Bronchus (tissue), 1 donor: Measurements from ENCODE around the gene RPLP1.

DNA sequence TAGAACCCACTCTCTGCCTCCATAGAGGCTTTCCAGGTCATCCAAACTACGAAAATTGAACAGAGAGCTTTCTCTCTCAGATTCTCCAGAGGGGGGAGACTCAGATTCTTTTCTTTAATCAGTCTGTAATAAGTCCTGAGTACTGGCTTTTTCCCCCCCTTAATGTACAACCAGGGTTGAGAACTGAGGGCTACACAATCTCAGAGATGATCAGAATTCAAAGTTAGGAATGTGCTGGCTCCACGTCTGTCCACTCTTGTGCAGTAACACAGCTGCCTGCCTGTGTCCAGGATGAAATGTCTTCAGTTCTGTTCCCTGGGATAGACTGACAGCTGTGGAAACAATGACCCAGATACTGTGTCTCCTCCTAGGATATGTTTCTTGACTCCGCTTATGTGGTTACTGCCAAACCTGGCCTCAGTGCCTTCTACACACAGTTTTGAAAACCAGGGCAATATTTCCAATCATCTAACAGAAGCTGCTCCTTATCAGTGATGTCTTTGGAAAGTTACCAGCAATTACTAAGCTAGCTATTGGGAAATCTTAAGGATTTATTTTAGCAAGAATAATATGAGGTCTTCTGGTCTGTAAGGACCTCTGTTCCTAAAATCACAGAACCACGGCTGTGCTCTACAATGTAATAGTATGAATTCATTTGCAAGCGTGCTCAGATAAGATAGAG, 67.5 kb downstream of the NOX5 start:
- PRO-cap = no peak

- PRO-cap = no peak
These were observed 7.9 kb upstream of the PAQR5 start for GRCh38 chr15:69290698-69291250.

- PRO-cap = no peak
These were observed 1.4 kb downstream of the PAQR5 start for GRCh38 chr15:69300091-69300525.

GRCh38 chr15:69452254-69453261, at the start of gene RPLP1:
Gene RPLP1 (plus strand): TSS chr15:69452818.
- PRO-cap = bidirectional peak, plus-strand start at chr15:69452822, minus-strand start at chr15:69452693

DNA sequence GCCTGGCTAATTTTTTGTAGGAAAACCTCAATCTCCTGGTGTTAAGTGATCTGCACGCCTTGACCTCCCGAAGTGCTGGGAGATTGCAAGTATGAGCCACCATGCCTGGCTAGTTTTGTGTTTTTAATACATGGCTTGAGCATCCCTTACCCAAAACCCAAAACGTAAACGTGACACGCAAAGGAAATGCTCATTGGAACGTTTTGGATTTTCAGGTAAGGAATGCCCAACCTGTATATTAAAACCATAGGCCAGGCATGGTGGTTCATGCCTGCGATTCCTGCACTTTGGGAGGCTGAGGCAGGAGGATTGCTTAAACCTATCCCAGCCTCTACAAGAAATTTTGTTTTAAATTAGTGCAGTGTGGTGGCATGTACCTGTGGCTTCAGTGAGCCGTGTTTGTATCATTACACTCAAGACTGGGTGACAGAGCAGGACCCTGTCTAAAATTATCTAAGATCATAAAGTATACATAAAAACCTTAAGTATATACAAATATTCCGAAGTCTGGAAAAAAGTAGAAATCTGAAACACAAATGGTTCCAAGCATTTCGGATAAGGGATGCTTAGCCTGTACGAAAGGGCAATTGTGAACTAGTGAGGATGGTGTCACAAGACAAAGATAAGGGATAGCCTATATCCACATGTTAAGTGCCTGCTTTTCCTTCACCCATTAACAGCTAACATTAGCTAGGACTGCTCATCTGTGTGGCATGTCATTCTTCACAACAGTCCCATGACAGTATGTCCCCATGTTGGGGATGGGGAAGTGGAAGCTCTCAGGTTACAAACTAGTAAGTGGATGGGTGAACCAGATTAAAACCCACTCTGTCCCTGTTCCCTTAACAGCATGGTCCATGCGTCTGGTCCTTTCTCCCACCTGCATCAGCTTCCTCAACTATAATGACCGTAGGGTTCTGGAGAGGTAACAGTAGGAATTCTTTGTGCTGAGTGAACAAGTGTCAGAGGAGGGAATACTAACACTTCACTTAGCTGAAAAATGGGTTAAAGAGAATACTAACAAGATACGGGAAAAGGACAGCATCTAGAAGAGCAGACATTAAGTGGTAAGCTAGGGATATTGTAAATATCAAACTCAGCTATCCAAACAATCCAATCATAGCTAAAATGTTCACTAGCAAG, 4.5 kb downstream of the RPLP1 start:
- PRO-cap = no peak

DNA sequence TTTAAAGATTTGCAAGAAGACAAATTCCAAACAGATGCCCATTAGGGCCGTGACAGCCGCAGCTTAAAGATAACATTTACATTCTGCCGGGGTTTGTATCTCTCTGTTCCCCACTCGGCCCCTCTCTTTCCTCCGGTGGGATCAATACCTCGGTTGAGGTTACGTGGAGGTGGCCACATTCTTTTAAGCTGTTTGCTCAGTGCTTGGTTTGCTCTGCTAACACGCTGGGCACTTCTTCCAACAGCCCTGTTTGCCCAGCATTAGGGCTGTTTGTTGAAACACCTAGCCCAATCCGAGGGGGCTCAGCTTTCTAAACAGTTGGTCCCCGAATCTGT, 108.6 kb downstream of the RPLP1 start:
- PRO-cap = bidirectional peak, plus-strand start outside the sequence, minus-strand start at position 215 of the sequence

DNA sequence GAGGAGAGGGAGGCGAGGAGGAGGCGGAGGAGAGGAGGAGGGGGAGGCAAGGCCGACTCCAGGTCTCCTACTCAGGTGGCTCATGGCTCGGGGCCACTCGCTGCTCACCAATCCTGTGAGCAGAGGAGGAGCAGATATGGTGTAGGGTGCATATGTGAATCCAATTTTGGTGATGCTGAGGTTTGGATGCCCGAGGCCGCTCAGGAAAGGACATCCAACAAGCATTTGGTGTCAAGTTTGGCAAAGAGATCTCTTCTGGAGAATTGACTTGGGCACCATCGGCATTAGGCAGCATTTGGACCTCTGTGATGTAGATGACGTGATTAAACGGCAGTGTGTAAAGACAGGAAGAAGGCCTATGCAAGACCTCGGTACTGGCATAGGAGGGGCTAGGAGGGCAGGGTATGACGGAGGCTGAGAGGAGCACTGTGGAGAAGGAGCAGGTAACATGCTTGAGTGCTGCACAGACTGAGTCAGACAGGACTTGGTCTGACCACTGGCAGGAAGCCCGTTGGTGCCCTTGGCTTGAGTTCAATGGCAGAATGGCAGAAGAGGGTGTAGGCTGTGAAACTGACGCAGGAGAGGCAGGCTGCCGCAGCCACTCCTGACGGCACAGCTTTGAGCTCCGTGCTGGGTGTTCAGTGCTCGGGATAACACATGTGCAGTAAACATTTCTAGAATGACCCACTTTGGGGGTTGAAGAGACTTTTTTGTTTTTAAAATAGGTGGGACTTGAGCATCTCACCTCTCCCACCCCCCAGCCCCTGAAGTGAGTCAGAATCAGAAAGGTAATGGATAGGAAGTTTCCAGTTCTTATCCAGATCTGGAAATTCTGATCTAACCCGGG, 126.1 kb downstream of the RPLP1 start:
- PRO-cap = bidirectional peak, plus-strand start at position 476 of the sequence, minus-strand start at position 297 of the sequence

DNA sequence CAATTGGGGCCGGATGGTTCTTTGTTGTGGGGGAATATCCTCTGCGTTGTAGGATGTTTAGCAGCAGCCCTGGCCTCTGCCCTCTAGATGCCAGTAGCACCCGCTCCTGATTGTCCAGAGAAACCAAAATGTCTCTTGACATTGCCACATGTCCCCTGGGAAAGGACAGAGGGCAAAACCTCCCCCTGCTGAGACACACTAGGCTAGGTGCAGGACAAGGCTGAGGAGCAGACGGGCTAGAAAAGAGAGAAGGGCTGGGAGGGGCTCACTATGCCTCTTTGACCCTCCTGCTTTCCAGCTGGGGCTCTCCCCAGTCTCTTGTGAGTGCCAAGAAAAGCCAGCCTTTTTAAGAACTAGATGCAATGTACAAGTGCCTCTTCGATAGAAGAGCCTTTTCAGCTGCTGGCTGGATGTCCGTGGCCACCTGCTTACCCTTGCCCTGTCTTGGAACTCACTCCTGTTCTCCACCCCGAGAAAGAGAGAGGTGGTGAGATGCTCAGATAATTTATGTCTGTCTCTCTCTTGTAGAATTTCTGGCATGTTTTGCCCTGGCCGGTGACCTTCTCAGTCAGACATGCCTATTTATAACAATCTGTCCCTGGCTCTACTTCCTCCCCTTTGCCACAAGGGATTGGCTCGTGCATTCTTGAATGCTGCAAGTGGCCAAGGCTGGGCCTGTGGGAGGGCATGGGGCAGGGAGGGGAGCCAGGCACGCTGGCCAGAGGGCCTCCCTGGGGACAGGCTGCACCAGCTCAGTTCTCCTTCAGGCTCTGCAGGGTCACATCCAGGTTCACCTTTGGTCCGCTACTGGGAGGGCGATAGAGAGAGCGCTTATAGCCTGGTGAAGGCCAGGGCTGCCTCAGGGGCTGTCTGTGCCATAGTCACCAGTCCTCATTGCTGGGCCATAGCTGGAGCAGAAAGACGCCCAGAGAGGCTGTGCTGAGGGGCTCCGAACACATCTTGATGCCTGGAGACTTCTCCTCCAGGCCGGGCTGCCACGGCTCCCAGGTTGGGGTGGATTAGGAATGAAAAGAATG, 142.7 kb downstream of the RPLP1 start:
- PRO-cap = unidirectional peak, minus-strand start at position 320 of the sequence; bidirectional peak, plus-strand start at position 755 of the sequence, minus-strand start at position 557 of the sequence

- PRO-cap = no peak
These were observed 214.2 kb downstream of the RPLP1 start for GRCh38 chr15:69666384-69667569.

DNA sequence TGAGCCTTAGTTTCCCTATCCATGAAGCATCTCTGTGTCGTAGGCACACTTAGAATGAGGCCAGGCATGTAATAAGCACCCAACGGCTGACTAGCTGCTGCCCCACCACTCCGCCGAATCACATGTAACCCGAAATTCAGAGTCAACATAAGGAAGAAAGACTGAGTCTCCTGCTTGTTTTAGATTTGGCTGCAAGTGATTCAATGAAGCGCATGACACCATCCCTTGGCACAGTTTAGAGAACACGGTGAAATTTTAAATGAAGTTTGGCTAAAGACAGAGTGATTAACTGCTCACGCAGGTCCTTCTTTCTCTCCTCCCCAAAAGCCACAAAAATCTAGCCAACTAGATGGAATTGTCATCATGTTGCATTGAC, 279.2 kb downstream of the TLE3 start:
- PRO-cap = no peak

DNA sequence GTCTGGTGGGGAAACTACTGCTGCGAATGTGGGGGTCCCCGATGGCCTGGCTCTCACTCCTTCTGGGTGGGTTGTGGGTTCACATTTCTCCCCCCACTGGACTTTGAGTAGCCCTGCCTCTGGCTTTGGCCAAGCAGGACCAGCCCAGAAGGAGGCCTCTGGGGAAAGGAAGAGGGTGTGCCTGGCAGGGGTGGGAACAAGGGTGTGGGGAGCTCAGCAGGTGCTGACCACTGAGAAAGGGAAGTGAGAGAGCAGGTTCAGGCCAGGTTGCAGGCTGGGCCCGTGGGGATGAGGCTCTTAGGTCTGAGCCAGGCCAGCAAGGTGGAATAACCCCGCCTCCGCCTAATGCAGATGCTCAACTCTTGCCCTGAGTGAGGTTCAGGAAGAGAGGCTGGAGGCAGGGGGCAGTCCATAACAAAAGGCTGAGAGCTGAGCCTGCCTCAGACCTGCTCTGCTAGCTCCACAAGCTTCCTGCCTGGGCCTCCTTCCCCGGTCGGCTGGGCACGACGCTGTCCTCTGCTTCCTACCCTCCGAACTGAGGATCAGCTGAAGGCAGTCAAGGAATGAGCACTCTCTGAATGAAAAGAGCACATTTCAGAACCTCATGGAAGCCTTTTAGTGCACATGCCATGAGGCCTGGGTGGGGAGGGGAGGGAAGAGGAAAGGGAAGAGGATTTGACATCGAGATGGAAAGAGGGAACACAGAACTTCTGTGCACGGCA, 82.7 kb downstream of the TLE3 start:
- PRO-cap = no peak

DNA sequence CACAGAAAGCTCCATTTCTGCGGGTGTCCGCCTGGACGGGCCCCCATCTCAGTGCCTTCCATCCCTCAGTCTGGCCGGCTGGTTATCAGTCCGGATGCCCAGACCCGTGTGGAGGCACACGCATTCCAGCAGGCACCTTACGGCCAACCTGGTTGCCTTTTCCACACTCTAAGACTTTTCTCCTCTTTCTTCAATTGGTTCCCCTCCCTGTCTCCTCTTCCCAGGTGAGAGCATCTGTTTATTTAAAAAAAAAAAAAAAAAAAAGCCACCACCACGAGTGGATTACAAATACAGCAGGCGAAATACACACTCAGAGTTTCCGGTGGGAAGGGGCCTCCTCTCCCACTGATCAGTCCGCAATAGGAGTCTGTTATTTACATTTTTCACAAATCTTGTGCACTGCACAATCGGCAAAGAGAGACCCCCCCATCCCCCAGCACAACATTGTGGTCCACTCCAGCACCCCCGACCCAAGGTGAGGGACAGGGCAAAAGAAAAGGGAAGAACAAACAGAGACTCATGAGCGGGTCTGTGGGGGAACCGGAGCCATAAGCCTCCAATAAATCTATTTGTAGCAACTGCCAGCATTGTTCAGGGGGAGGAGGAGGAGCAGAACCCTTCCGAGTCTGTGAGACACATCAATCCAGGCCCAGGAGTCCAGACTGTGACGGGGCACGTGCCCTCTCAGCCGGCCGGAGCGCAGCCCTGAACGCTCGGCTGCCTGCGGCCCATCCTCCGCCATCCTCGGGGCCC, 48.3 kb downstream of the TLE3 start:
- PRO-cap = no peak

DNA sequence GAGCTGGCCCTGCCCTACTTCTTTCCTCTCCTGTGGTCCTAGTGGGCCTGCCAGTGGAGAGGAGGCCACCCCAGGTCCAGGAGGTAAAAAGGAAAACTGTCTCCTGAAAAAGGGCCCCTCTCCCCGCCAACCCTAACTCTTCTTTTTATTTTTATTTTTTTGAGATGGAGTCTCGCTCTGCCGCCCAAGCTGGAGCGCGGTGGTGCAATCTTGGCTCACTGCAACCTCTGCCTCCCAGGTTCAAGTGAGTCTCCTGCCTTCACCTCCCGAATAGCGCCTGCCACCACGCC, 41.2 kb downstream of the TLE3 start:
- PRO-cap = no peak

- PRO-cap = no peak
These were observed 38.4 kb downstream of the TLE3 start for GRCh38 chr15:70059148-70059832.

DNA sequence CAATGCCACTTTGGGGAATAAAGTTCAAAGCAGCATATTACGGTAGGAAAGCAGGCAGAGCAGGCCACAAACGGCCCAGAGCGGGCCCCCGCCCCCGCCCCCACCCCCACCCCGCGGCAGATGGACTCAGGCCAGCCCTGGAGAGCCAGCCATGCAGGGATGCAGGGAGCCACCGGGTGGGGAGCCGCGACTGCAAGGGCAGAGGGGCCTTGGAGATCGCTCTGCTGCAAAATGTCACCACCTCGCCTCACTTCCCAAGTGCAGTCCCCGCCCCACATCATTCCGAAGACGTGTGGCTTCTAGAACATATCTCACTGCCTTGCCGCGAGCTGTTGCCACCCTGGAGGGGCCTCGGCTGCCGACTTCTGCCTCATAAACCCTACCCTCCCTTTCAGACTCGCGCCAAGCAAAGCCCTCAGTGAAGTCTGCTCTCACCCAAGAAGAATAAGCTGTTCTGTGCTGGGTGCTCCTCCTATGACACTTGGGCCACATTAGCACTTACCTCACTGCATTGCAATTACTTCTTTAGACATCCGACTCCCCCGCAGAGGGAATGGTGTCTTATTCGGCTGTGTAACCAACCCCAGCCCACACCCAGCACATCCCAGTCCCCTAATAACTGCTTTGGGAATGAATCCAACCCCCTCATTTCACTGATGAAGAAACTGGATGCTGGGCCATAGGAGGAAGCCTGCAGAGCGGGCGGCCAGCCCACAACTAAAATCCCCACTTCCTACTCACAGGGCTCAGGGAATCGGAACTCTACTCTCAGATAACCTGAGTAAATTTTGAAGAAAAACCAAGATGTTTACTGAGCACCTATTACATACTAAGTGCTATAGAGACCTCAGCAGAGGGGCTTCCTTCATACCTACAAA, 8.7 kb downstream of the TLE3 start:
- PRO-cap = no peak

- PRO-cap = no peak
These were observed 35.6 kb upstream of the TLE3 start for GRCh38 chr15:70133278-70133673.

DNA sequence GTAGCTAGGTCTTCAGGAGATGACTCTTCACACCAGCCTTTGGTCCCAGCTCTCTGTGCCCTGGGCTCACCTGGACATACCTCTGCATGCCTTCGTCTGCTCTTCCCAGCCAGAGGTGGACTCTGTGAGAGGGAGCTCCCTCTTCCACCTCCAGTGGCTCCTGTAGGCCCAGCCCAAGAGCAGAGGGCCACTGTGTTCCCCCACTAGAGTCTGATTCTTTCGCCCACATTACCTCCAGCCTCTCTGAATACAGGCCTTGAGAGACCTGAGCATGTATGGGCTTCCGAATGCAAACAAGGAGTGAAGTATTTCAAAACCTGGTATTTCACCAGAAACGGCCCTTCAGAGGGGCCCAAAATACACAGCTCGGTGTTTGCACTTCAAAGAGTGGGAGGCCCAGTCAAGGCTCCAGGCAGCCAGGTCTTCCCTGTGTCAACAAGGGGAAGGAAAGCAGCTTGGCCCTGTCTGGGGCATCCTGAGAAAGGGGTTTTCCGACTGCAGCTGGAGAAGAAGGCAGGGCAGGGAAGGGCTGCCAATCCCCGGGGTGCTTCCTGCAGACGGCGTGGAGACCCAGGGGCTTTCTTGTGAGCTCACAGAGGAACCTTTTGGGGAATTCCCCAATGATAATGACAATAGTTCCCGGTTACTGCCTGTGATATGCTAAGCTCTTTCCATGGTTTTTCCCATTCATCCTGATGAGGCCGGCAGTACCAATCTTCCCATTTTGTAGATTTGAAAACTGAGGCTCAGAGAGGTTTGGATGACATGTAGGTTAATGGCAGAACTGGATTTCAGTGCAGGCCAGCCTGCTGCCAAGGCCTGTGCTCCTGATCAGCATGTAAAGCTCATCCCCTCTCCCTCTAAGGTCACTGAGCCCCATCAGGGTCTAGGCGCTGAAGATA, 42.8 kb upstream of the TLE3 start:
- PRO-cap = no peak

- PRO-cap = no peak
These were observed 172.7 kb upstream of the TLE3 start for GRCh38 chr15:70270324-70270923.

DNA sequence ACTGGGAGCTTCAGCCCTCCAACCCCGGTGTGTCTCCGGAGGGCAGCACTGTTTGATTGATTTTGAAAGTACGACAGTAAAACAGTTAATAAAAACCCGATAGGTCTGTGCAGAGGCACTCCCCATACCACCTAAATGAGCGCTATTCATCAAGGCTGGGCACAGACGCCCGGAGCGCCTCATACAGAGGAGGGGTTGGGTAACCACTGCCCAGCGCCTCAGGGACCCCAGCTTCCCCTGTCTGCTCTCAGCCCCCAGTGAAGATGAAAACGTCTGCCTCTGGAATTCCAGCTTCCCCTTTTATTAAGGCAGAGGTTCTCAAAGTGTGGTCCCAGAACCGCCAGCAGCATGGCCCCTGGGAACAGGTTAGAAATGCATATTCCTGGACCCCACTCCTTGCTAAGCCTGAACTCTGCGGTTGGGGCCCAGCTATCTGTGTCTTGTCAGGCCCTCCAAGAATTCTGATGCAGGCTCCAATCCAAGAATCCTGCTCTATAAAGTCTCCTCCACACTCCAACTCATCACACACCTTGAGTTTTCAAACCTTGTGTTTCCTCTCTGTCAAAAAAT, 256.8 kb upstream of the TLE3 start:
- PRO-cap = unidirectional peak, minus-strand start at position 288 of the sequence

- PRO-cap = no peak
These were observed 323.4 kb upstream of the TLE3 start for GRCh38 chr15:70421029-70421533.